Neural cell (in vitro differentiated cells): Measurements from ENCODE around the genes NUCB1, GYS1, PTH2, SLC17A7, PRR12 and PRMT1.

DNA sequence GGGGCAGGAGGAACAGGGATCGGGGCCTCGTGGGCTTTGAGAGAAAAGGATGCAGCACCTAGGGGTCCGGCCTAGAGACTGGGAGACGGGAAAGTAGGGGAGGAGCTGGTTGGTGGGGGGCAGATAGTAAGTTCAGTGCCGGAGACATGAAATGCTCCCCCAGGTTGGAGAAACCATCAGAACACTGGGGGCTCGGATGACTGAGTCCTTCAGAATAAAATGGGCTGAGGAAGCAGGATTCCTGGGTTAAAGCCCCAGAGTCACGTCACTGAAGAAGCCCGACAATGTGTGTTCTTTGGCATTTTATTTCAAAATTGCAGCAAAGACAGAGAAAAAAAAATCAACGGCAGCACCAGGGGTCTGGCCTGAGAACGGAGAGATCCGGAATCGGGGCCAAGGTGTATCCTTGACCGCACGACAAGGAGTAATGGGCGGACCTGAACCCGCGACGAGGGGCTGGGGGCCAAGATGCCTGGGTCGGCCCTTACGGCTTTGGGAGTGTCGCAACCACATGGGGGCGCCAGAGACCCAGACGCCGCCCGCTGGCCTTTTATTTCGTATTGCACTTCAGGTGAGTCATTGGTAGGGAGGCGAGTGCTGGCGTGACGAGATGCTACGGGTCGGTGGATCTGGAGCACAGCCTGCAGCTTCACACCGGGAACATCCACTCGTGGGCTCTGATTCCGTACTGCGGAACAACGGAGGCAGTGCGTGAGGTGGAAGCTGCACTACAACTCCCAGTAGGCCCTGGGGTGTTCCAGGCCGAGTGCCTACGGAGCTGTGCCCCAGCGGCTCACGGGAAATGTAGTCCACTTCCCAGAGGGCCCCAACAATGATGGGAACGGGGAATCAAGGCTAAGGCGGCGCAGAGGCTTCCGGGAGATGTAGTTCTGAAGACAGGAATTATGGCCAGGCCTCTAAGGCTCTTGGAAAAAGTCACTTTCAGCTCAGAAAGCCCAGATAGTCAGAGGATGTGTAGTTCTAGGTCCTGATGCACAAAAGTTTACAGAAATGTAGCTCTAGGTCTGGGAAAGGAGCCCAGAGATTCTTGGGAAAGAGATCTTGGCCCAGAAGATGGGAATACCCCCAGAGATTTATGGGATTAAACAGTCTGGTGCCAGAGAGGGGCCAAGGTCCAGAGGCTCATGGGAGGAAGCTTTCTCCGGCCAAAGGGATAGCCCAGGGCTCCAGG, 15.7 kb downstream of the BCAT2 start:
- RAMPAGE, long total RNA = no peak

GRCh38 chr19:48899659-48900514, at the start of gene NUCB1:
Gene NUCB1 (plus strand): TSS chr19:48900312.
- RAMPAGE, long total RNA = start-site peak on the plus strand at chr19:48900321-48900361, 352 and 705 reads in 2 replicates

- RAMPAGE, long total RNA = no peak
Observed at GRCh38 chr19:48961986-48962752, 2.9 kb upstream of the FTL start.

- RAMPAGE, long total RNA = no peak
Observed at GRCh38 chr19:48992705-48993431, at the start of gene GYS1. Gene GYS1 (minus strand): TSS chr19:48993309.

- RAMPAGE, long total RNA = no peak
Observed at GRCh38 chr19:49200920-49201579, 43.5 kb downstream of the TRPM4 start.

- RAMPAGE, long total RNA = no peak
Observed at GRCh38 chr19:49362871-49363244, 642 bp upstream of the TEAD2 start.

GRCh38 chr19:49423422-49423863, at the start of gene PTH2:
Gene PTH2 (minus strand): TSS chr19:49423441.
- RAMPAGE, long total RNA = no peak

DNA sequence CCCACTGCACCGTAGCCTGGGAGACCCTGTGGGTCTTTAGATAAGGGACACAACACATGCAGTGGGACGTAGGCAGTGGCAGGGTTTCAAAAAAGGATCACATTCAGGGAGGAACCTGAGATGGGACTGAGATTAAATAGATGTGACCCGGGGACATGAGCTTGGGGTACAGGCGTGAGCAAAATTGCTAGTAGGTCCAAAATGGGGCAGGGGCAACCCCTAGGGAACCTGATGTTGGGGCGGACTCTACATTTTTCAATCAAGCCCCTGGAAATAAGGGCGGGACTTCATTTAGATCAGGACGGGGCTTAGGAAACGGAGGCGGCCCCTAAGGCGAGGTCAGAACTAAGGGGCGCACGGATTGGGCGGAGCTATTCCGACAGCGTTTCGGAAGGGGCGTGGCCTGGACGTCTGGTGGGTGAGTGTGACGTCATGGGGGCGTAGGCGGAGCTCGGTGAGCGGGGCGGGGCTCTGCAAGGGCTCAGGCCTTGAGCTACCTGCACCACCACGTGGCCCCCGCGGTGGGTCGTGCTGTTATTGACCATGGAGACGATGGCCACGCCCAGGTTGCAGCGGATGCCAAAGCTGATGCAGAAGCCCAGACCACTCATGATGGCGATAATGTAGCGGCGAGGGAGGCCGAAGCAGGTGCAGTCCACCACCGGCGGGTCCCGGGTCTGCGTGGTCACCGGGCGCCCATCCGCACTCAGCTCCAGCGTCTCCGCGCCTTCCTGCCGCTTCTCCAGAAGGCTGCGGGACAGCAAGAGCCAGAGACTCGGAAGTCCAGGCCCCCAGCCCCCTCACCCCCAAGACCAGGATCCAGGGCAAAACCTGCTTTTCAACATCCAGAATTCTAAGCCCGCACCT, 5.0 kb downstream of the SLC17A7 start:
- RAMPAGE, long total RNA = no peak

DNA sequence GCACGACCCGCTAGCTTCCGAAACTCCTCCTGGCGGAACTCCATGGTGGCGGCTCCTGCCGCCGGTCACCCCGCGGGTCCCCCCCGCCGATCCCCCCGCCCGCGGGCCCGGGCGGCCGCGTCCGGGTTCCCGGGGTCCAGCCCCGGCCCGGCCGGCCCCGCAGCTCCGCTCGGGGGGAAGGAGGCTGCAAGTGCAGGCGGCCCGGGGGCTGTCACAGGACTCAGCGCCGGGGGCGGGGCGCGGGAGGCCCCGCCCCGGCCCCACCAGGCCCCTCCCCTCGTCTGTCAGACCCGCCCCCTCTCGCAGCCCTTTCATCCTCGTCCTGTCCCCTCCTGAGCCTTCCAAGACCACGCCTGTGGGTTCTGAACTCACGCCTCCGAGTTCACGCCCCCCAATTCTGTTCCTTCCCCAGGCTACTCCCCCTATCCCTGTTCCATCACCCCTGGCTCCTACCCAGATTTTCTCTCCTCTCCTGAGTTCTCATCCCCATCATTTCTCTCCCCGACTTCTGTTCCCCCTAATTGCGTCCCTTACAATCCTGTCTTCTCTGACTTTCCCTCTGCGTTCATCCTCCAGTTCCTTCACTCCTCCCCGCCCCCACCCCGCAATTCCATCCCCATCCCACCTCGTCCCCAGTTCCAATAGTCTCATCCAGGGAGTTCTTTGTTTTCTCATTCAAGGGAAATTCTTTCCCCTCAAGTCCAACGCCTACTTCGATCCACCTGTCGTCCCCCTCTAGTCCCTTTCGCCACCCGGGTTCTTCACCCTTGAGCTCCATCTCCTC, at the start of gene SLC17A7:
TSS of gene SLC17A7 (minus strand) at position 192 of the 784 bp plus-strand sequence.
- RAMPAGE, long total RNA = no peak

- RAMPAGE, long total RNA = no peak
Observed at GRCh38 chr19:49499246-49499829, 3.1 kb downstream of the RPS11 start.

DNA sequence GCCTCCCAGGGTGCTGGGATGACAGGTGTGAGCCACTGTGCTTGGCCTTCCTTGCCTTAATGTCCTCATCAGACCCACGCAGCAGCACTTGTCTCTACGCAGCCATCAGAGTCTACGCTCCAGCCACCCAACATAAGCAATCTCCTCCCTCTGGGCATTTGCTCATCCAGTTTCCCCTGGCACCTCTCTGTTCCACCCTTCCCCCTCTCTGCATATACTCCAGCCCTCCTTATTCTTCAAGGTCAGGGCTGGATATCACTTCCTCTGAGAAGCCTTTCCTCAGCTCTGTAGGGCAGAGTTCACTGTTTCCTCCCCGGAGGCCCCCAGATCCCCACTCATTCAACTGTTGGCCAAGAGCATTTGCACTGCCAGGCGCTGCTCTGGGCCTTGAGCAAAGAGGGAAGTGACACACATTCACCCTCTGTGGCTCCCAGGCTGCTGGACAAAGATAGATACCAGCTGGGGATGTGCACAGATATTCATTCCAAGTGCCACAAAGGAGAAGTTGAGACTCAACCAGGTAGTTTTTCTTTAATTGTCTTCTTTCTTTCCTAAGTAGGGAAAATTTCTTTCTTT, 3.3 kb downstream of the FCGRT start:
- RAMPAGE, long total RNA = no peak

DNA sequence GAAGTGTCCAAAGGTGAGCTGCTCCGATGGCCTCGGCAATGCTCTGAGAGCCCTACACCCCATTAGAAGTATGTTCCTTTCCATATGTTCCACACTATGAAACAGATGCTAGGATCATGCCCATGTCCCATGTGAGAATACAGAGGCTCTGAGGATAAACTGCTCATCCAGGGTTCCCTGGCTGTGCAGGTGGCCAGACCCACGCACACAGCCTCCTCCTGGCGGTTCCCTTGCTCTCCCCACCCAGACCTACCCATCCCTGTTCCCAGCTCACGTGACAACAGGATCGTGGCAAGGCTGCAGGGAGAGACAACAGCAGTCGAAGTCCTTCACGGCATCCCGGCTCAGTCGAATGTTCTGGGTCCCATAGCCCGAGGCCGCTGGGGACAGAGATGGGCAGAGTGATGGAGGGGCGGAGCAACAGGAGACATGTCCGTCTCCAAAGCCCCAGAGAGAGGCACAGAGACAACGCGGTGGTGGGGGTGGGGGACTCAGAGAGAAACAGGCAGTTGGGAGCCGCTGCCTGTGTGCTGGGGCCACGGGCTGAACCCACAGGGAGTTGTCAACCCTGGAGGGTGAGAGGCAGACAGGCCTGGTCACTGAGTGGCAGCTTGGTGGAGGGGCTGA, 20.6 kb downstream of the NOSIP start:
- RAMPAGE, long total RNA = no peak

DNA sequence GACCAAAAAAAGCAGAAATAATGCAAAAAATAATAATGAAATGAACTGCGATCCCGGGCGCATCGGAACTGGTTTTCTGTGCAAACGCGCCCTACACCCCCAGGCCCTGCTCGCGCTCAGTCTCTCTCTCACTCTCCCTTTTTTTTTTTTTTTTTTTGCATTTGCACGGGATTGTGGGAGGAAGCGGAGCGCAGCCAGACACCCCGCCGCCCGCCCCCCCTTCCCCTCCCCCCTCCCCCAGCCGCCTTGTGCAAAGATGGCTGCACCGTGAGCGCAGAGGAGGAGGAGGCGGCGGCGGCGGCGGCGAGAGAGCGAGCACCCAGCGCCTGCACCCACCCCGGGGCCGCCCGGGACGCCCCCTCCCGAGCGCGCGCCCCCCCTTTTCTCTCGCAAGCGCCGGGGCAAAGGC, at the start of gene PRR12:
TSS of gene PRR12 (plus strand) at position 229 of the 409 bp plus-strand sequence.
- RAMPAGE, long total RNA = no peak

DNA sequence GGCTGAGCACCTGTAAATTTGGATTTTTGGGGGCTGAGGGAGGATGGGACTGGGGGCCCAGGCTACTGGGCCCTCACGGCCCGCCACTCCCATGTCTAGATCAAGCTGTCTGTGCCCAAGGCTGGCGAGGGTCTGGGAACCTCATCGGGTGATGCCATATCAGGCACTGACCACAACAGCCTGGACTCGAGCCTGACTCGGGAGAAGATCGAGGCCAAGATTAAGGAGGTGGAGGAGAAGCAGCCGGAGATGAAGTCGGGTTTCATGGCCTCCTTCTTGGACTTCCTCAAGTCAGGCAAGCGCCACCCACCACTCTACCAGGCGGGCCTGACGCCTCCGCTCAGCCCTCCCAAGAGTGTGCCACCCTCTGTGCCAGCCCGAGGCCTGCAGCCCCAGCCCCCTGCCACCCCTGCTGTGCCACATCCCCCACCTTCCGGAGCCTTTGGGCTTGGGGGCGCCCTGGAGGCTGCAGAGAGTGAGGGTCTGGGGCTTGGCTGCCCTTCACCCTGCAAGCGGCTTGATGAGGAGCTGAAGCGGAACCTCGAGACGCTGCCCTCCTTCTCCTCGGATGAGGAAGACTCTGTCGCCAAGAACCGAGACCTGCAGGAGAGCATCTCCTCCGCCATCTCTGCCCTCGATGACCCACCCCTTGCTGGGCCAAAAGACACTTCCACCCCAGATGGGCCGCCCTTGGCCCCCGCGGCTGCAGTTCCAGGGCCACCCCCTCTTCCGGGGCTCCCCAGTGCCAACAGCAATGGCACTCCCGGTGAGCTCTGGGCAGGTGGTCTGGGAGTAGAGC, 8.4 kb downstream of the PRR12 start:
- RAMPAGE, long total RNA = no peak

GRCh38 chr19:49644468-49645141, 2.6 kb downstream of the SCAF1 start:
- RAMPAGE, long total RNA = no peak

- RAMPAGE, long total RNA = no peak
Observed at GRCh38 chr19:49654287-49654495, 11.5 kb downstream of the IRF3 start.

GRCh38 chr19:49676911-49677850, at the start of gene PRMT1:
Gene PRMT1 (plus strand): TSS chr19:49677271.
- RAMPAGE, long total RNA = start-site peak on the plus strand at chr19:49677235-49677274, 2,361 and 4,730 reads in 2 replicates

DNA sequence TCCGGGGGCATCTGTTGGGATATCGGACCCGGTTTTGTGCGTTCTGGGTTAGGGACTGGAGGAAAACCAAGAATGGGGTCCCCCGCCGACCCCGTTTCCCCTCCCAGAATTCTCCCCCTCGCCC, 642 bp downstream of the PRMT1 start:
- RAMPAGE, long total RNA = no peak

GRCh38 chr19:49790601-49791420, 22.3 kb downstream of the FUZ start:
- RAMPAGE, long total RNA = no peak

DNA sequence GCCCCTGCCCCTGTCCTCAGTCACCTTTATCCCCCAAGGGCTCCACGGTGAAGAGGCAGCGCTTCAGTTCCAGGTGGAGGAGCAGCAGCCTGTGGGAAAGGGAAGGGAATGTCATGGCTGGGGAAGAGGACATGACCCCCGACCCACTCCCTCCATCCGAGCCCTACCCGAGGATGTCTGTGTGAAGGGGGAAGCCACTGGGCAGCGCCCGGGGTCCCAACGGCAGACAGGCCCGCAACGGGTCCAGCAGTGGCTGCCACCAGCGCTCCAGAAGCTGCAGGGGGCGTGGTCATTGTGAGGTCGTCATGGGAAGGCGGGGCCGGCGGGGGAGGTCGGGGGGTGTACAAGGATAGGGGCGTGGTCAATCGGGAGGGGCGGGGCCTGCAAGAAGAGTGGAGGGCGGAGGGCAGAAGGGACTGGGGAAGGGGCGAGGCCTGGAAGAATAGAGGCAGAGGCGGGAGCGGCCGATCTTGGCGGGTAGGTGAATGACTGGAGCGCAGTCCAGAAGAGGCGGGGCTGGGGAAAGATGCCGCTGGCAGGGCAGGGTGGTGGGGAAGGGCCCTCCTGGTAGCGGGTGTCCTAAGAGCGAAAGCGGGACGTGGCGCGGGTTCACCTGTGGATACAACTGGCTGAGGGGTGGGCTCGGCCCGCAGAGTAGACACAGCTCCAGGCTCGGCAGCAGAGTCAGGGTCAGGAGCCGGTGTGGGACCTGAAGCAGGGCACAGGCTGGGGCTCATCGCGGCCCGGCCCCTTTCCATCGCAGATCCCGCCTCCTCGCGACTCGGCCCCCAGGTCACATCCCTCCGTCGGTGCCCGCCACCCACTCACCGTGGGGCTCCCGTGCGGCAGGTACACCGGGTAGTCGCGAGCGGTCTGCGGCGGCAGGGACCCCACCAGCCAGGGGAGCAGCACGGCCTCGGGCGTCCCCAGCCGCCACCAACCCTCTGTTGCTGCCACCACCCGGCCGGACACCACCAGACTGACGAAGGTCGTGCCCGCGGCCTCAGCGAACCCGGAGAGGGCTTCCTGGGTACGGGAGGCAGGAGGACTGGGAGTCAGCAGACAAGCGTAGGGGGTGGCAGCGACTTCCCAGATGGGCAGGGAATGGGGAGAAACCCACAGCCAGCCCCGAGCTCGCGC, 4.2 kb downstream of the FUZ start:
- RAMPAGE, long total RNA = no peak